AG10803 (cell line): Measurements from ENCODE around the gene EPAS1.

- RRBS, result no CpG with 5 or more reads among the region's 6 CpGs
Observed at GRCh38 chr2:44221057-44221565, 52.4 kb downstream of the PPM1B start.

DNA sequence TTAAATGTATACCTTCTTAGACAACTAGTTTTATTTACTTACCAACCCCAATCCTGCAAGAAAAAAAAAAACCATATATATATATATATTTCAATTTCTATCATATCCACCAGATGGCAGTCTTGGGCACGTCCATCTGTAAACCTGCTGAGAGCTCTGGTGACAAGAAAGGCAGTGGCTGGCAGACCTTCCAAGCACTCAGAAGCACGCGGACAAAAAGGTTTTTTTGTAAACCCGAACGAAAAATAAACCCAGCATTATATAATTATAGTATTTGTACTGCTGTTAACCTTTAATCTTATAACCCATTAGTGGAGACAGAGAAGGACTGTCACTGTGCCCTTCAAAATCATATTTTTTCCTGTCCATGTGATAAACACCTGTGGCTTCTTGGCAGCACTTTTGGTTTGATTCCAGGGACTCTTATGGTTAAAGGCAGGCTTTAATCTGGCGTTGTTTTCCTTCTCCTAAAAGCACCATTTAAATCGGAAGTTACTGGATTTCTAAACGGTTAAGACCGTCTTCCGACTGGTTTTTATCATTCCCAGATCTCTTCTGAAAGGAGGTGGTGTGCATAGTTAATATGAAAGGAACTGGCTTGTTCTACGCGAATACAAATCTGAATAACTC is 31.1 kb upstream of the SLC3A1 start:
- RRBS, result no CpG with 5 or more reads among the region's 12 CpGs

DNA sequence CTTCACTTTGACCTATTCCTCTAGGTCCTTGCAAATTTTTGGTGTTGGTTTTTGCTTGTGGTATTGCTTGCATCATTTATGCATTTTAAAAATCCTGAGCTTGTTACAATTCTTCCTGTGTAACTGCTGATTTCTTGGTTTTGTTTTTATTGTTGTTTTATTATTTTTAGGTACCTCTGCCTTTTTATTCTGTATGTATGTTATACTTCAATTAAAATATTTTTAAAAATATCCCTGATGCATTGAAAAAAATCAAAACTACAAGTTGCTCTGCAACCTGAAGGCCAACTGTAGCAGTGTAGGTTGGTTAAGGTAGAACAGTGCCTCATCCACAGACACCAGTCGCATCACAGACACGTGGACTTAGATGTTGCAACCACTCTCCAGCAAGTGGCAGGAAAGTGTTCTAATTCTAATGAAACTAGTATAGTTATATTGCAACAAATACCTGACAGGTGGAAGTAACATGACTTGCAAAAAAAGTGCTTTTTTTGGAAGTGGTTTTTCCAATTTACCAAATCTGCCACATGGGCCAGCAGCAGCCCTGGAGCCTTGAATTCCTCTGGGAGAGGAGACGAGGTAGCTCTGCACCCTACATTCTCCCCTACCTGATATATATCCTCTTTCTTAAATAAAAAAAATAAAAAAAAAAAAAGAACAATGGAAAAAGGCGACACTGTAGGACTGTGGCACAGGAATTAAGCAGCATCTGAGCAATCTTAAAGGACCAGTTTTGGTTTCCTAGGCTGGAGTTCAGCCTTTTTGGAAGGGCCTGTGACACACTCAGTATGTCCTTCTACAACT is 28.4 kb upstream of the SLC3A1 start:
- RRBS, result no CpG with 5 or more reads among the region's 4 CpGs

GRCh38 chr2:44463241-44464088 is 101.7 kb downstream of the CAMKMT start:
- RRBS, result no CpG with 5 or more reads among the region's 3 CpGs

DNA sequence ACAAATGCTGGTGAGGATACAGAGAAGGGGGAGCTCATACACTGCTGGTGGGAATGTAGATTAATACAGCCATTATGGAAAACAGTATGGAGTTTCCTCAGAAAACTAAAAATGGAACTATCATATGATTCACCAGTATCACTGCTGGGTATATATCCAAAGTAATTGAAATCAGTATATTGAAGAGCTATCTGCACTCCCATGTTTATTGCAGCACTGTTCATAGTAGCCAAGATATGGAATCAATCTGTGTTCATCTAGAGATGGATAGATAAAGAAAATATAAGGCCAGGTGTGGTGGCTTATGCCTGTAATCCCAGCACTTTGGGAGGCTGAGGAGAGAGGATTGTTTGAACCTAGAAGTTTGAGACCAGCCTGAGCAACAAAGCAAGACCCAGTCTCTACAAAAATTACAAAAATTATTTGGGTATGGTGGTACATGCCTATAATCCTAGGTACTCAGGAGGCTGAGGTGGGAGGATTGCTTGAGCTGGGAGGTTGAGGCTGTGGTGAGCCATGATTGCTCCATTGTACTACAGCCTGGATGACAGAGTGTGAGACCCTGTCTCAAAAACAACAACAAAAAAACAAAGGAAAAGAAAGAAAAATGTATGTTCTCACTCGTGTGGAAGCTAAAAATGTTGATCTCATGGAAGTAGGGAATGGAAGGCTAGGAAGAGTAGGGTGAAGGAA is 106.8 kb downstream of the CAMKMT start:
- RRBS, result no CpG with 5 or more reads among the region's 1 CpG

- RRBS, result no CpG with 5 or more reads among the region's 11 CpGs
Observed at GRCh38 chr2:44777475-44778012, 164.0 kb upstream of the SIX3 start.

GRCh38 chr2:45170220-45170714 is 161.0 kb upstream of the SIX2 start:
- RRBS, result 20% methylated on average over 7 of the region's 31 CpGs

DNA sequence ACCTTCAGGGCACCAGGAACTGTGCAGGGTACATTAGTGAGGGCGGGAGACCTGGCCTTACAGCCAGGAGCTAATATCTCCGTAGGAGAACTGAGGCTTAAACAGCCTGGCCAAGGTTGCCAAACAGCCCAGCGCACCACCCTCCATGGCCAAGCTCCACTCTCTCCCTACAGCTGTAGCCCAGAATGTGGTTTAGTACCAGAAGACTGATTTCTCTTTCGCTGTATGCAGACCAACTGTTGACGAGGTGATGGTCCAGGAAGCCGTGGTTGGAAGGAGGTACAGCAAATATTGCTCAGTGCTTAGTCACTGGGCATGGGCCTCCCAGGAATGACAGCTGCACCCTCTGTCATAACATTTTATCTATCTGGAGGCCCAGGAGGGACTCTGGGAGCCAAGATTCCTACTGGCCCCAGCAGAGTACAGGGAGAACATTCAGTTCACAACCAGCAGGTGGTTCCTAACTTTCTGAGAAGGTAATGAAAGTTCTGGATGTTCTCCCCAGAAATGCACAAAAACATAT is 228.8 kb upstream of the SIX2 start:
- RRBS, result no CpG with 5 or more reads among the region's 6 CpGs

- RRBS, result no CpG with 5 or more reads among the region's 9 CpGs
Observed at GRCh38 chr2:45729434-45730477, 78.3 kb downstream of the PRKCE start.

DNA sequence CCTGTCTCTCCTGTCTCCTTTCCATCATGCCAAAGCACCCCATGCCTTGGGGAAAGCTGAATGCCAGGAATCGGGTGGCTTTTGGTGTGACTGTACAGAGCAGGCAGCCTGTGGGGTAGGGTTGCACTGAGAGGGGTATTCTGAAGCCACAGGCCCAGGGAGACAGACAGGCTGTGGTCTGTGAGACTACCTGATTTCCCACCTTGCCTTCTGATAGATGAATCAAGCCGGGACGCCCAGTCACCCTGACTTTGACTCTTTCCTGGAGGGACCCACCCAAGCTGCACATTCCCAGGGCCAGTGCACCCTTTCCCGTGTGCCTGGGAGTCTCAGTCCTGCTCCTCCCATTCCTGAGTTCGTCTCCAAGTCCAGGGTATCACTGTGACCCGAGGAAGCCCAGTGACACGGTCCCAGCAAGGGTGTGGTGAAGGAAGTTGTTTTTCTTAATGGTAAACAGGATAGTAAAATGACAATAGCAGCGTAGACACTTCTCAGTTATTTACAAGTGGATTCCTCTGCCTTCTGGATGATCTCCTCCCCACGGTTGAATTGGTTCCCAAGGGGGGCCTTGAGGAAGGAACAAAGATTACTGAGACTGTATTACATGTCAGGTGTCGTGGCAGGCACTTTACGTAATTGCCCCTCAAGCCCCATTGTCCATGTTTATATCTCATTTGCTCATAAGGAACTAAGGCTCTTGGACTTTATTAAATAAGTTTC is 123.2 kb downstream of the PRKCE start:
- RRBS, result no CpG with 5 or more reads among the region's 11 CpGs

DNA sequence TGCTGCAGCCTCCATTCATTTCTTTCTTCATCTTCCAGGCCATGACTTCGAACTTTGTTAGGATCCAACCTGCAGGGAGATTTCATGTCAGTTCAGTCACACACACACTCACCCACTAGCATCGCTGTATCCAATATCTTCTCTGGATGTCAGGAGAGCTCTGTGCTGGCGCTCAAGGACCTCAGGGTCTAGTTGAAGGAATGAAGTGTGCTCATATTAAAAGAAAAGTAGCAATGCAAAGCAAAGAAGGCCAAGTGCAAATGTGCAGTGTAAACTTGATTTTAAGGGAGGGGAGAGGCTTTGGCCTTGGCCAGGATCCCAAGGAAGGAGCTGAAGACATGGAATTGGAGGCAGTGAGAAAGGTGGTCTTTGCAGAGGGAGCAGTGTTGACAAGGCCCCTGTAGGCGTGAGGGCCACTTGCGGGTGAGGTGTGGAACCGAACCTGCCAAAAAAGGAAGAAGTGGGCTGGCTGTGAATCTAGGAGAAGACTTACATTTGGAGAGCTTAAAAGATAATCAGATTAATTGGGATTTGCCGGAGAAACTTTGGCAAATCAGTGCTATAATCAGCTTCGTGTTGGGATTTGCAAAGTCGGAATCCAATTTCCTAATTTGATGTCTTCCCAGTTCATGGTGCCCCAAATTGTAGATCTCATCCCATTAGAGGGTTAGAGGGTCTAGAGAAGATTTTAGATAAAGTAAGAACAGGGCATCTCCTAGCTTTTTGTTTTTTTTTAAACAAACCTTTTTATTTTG is 132.6 kb downstream of the PRKCE start:
- RRBS, result no CpG with 5 or more reads among the region's 9 CpGs

DNA sequence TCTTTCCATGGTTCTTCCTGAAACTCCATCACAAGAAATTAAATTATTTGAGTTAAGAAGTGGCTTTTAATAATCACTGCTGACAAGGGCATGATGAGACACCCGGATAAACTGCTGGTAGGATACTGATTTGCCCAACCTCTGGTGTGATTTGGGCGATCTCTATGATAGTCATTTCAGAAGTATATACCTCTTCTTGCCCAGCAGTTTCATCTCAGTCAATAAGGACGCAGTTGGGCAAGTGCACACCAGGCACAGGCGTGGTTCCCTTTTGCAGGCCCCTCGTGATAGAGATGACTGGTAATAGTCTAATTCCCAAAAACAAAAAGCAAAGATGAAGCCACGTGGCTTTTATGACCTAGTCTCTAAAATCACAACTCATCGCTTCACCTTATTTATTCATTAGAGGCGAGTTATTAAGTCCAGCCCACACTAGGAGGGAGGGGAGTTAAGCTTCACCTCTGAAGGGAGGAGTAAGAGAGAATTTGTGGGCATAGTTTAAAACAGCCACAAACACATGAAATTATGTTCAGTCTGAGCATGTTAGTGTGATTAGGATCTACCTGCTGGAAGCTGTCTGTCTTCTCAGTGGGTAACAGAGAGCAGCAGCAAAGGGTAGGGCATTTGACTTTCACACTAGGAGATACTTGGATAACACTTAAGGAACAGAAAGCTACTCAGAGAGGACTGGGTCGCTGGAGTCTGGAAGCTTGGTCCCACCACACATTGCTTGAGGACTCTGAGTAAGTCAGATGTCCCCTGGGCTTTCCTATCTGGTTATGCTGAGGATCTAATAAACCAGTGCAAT is 246.5 kb downstream of the PRKCE start:
- RRBS, result no CpG with 5 or more reads among the region's 9 CpGs

GRCh38 chr2:45923376-45924510 is 272.3 kb downstream of the PRKCE start:
- RRBS, result no CpG with 5 or more reads among the region's 11 CpGs

DNA sequence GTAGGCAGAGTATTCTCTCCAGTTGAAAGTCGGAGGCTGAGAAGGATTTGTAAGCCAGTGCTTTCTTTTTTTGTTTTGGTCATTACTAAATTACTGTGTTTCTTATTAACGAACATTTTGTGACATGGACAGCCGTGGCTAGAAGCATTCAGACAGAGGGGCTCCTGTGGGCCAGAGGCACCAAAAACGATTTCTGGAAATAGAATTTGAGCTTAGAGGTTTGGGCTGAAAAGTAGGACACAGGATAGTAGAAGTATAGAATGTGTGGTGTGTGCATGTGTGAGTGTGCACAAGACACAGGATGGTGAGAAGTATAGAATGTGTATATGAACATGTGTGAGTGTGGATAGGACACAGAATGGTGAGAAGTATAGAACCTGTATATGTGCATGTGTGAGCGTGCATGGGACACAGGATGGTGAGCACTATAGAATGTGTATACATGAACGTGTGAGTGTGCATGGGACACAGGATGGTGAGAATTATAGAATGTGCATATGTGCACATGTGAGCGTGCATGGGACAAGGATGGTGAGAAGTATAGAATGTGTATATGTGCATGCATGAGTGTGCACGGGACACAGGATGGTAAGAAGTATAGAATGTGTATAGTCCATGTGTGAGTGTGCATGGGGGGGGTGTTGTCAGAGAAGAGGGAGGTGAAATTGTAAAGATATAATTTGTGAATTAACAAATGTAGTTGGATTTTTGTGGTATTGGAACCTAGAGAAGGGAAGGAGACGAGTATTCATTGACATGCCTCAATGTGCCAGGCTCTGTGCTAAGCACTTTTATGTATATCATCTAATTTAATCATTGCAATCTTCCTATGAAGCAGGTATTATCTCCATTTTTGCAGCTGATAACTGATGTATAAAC is 275.3 kb downstream of the PRKCE start:
- RRBS, result no CpG with 5 or more reads among the region's 9 CpGs

GRCh38 chr2:45938775-45939677 is 287.6 kb downstream of the PRKCE start:
- RRBS, result no CpG with 5 or more reads among the region's 17 CpGs

DNA sequence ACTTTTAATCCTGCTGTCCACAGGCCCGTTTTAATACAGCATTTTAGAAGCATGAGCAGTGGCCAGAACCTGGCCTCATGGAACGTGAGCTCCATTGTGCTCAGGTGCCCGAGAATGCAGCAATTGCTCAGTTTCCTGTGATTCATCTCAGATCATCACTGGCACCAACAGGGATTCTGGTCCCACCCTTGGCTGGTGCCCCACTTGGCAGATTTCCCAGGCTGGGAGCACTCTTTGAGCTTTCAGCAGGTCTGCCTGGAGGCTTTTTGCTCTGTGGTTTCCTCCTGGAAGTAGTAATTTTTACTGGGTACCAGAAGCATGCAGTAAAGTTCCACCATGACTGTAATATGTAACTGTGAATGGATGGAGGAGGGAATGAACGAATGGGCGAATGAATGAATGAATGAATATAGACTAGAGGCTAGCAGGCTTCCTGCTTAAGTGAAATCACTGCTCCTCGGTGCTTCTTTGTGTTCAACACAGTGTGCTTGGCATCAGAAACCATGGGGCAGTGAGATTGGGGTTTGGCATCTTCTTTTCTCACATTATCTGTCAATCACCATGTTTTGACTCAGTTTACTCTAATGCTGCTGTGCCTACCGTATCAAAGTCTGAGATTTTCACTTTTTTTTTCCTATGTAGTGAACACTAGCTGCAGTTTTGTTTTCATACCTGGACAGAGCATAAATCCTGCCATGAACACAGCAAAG is 312.9 kb downstream of the PRKCE start:
- RRBS, result no CpG with 5 or more reads among the region's 7 CpGs

DNA sequence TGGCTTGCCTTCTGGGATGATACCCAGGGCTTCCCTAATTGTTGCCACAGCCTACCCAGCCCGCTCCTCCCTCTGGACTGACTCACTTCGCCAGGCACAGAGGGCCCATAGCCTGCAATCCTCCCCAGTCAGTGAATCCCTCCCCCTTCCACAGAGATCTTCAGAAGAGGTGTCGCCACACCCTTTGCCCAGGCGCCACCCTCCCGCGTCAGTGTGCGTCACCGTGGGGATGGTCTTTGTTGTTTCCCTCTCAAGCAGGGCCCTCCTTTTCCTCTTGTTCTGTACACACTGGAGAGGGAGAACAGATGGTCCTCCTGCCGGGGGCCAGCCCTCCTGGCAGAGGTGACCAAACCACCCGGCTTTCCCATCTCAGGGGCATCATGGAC is 115.1 kb upstream of the EPAS1 start:
- RRBS, result no CpG with 5 or more reads among the region's 10 CpGs

- RRBS, result 2% methylated on average over 28 of the region's 103 CpGs
Observed at GRCh38 chr2:46297249-46298232, at the start of gene EPAS1. TSS of gene EPAS1 (plus strand) at chr2:46297407.

DNA sequence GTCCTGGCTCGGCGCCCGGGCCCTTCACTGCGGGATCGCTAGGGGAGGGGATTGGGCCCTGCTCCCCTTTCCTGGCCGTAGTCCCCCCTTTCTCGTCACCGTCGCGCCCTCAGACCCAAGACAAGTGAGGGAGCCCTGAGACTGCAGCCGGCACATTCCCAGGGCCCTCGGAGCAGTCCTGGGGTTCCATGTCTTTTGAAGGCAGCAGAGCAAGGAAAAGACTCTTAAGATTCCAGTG is 2.0 kb downstream of the EPAS1 start:
- RRBS, result under 1% methylated on average over 3 of the region's 12 CpGs

DNA sequence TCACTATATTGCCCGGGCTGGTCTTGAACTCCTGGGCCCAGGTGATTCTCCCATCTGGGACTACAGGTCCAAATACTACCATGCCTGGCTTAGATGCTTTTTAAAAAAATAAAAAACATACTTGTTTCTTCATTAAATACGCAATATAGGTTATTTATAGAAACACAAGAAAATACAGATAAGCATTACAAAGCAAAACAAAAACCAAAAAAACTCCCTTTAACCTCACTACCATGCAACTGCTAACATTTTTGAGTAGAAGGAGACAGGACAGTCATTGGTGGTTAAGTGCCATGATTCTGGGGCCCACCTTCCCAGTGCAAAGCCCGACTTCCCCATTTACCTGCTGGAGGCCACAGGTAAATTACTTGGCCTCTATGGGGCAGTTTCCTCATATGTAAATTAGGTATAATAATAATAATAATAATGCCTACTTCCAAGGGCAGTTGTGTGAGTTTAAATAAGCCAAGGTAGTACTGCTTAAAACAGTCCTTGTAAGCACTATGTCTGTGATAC is 48.0 kb downstream of the EPAS1 start:
- RRBS, result no CpG with 5 or more reads among the region's 3 CpGs